Rectum (tissue), 1 donor: Measurements from ENCODE around the genes AQP4, CHST9 and DSG3.

- PRO-cap = unidirectional peak, minus-strand start at chr18:26736962
Measured at GRCh38 chr18:26736743-26737161, 128.8 kb downstream of the AQP4 start.

GRCh38 chr18:26865289-26866023 lies at the start of gene AQP4:
Gene AQP4 (minus strand): TSS chr18:26865707.
- PRO-cap = no peak

DNA sequence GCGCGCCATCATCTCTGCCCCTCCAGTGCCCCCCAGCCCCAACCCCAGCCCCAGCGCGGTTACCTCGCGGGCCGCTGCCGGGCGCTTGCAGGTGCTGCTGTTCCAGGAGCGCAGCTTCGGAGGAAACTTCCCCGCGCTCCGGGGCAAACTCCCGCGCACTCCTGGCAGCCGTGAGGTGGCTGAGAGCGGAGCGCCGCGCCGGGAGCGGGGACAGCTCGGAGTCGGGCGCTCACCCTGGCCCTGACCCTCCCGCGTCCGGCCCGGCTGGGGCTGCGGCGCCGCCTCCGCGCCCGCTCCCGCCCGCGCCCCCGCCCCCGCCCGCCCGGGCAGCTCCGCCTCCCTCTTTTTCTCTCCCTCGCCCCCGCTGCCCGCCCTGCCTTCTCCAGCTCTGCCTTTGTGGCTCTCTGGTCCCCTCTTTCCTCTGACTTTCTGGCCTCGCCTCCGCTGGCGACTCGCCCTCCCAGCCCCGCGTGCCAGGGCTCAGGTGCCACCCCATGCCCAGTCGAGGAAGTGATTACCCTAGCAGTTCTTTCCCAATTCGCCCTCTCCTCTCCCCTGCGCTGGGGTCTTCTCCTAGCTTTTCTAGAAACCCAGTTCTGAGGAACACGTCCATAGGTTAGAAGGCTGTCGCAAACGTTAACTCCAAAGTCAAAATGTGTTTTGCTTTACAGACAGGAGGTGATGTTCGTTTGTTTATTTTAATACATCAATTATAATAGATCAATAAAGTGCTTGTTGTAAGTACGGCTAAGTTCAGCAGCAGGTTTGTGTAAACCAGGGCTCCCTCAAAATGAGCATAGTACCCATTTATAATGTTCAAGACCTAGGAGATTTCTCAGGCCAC lies at the start of gene CHST9:
TSS of gene CHST9 (minus strand) at position 236 of the 844 bp plus-strand sequence.
- PRO-cap = unidirectional peak, minus-strand start at position 257 of the sequence

DNA sequence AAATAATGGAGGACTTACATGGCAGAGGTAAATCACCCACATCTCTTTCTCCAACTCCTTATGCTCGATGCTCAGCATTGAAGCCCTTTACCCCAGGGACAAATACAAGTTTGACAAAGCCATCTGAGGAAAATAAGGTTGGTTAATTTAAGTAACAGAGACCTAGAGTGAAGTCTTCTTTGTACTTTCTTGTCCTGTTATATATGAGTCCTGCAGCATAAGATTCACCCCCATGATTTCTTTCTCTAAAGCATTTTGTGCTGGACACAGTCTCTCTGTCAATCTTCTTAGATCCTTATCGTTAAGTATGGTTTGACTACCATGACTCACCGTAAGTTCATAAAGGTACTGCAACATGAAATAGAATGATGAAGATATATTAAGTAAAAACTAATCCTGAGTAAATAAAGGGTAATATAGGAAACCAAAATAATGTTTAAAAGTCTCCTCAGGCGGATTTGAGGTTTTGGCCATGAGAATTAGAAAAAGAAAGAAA lies 980.1 kb upstream of the CDH2 start:
- PRO-cap = no peak

- PRO-cap = no peak
Measured at GRCh38 chr18:29163833-29164436, 987.0 kb upstream of the CDH2 start.

DNA sequence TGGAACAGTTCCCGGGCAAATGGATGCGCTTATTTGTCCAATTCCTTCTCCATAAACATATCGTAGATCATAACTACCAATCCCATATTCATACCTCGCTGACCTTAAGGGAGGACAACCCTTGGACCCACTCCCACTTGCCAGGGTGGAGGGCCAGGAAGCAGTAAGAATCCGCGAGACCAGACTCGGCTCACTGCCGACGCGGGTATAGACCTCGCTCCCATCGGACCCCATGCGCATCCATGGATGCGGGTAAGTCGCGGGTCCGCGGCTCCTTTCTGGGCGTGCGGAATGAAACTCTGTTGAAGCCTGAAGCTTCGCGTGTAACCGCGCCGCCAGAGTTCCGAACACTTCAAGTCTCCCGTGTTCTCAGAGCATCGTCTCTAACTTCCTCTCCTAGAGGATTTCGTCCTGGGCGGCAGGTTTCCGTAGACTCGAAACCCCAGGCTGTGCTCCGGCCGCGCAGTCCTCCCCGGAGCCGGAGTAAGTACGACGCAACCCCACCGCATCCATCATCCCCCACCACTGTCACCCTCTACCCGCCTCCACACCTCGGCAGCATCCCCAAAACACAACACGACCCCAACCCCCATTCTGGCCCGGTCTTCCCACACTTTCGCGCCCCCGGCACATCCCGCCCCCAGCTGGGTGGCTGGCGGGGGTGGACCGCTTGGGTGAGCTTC lies 1.0 kb downstream of the DSC3 start:
- PRO-cap = no peak

DNA sequence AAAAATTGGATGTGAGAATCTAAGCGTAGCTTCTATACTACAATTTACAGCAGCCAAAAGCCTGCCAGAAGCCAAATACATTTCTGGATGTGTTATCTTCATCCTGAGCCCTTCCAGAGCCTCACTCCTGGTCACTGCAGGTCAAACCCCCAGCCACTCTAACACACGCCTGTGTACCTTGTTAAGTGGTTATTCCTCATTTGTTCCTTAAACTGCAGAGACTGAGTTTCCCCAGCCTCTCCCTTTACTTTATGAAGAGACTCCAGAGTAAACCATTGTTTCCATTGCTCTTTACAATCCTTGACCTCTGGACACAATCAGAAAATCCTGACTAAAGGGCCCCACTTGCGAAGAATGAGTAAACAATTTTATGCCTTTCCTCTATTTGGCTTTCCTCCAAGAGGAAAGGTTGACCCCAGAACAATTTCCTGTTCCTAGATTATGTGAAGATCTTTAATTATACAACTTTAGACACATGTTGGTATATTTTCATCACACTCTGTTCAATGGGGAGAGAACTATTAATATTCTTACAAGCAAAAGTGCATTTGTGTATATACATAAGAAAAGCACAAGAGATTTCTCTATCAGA lies 20.7 kb downstream of the DSG4 start:
- PRO-cap = unidirectional peak, minus-strand start at position 223 of the sequence

- PRO-cap = bidirectional peak, plus-strand start at chr18:31429862, minus-strand start at chr18:31429712
Measured at GRCh38 chr18:31429622-31430114, 17.9 kb upstream of the DSG3 start.

GRCh38 chr18:31447382-31448117 lies at the start of gene DSG3:
Gene DSG3 (plus strand): TSS chr18:31447741.
- PRO-cap = unidirectional peak, plus-strand start at chr18:31447718; unidirectional peak, plus-strand start at chr18:31447788

GRCh38 chr18:31680919-31681242 lies 3.5 kb downstream of the B4GALT6 start:
- PRO-cap = bidirectional peak, plus-strand start at chr18:31681118, minus-strand start at chr18:31681022

- PRO-cap = no peak
Measured at GRCh38 chr18:31740105-31740563, 20.5 kb downstream of the SLC25A52 start.

GRCh38 chr18:31855612-31856520 lies 87.1 kb downstream of the TRAPPC8 start:
- PRO-cap = no peak

DNA sequence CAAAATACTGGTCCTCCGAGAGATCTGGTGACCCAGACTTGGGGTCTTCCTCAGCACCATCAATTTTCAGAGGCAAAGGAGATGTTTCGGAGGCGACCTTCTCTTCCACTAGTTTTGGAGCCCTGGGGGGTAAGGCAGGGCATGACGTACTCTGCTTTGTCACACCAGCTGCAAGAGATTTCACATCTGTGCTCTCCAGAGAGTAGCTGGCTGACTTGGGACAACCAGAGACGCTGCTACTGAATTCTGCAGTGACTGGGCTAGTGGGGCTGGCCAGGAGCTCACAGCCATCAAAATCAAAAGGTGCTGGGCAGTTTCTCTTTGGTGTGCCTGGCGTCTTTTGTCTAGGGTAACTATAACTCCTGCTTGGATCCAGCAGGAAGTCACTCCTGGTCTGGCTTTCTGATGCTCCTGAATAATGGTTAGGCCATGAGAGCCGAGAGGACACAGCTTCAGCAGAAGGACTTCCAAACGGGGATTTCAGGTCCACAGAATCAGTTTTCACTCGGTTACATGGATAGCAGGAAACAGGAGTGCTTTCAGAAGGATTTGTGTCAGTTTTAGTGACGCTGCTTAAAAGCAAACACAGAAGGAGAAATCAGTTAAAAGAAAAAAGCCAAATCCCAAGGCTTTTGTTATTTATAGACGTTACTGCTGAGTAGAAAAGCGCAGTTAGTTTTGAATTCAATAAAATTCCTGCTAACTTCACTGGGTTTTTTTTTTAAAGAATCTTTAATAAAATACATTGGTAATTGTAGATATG lies 78.5 kb downstream of the MEP1B start:
- PRO-cap = no peak

DNA sequence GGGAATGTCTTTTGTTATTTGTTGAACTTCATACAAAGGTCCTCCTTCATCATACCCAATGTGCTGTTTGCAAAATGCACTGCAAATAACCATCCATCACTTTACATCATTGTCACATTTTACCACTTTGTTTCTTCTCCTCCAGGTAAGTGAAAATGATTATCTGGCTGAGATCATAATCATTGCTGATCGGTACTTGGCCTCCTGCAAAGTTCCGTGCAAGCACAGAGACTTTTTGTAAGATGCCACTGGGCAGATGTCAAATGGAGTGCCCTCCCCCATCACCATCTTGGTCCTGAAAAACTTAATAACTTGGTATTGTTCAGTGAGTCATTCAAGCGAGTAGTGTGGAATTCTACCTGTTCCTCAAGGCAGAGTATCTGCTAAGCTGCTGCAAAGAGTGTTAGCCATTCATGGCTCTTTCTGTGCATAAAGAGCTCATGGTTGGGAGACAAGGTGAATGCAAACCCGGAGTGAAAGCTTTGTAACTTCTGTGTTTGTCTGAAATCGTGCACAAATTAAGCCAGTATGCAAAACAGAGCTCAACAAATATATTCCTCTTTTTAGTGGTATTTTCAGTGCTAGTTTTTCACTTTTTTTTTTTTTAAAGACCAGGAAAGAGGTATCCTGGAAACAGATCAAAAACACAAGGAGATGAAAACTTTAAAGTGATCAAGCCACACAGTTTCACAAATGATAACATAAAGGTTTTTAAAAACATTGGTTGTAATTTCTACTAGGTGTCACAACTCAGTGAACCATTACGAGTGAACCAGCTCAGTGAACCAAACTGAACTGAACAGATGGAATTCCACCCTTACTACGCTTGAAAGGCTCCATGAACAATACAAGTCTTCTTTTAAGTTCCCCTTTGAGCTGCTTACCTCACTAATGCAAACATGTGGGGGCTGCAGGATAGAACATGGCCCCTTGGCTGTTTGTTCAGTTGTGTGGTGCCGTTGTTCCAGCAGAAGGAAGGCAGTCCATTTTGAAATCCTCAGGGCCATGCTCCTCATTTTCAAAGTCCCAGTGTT lies 30.4 kb upstream of the KLHL14 start:
- PRO-cap = no peak

GRCh38 chr18:33560616-33561141 lies 17.3 kb upstream of the ASXL3 start:
- PRO-cap = no peak

- PRO-cap = no peak
Measured at GRCh38 chr18:34121401-34121993, 103.2 kb downstream of the NOL4 start.

GRCh38 chr18:34330410-34330711 lies 105.6 kb upstream of the NOL4 start:
- PRO-cap = unidirectional peak, plus-strand start at chr18:34330604

DNA sequence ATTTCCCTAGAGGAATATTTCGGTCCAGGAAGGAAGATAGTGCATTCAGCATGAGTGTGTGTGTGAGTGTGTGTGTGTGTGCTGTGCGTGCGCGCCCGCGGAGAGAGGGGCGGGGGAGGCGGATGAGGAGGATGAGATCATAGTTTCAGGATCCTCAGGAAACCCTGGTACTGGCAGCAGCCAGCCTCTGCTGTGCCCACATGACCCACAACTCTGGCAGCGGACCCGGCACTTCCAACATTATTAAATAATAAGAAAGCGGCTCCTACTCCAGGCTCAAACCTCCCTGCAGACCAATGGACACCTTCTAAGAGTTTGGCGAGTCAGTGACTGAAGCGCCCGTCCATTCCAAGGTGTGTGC lies 217.0 kb upstream of the DTNA start:
- PRO-cap = bidirectional peak, plus-strand start at position 183 of the sequence, minus-strand start at position 105 of the sequence

- PRO-cap = no peak
Measured at GRCh38 chr18:34495422-34495621, 214.8 kb upstream of the DTNA start.

DNA sequence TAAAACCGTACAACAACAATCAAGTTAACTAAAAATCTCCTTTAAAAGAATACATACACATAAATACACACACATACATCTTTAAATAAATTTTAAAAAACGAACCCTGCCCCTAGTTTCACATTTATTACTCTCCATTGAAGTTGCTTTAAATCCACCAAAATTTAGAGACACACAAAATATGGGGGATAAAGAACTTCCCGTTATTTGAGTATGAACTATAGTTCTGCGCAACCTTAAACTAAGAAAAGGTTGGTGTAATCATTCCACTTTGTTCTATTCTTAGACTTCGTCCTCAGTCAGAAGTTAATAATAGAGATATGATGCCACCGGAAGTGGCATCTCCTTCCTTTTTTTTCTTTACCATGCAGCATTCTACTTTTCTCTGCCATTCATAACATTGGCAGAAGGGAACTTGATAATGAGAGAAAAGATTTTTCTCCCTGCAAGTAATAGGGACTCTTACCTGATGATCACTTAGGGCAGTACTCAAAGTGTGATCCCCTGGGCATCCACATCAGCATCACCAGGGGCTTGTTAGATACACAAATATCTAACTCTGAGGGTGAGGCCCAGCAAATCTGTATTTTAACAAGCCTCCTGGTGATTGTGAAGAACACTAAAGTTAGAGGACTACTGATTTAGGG lies 147.8 kb upstream of the DTNA start:
- PRO-cap = no peak